H4 (cell line): ENCODE data around the genes CDKN3 and FBXO34.

GRCh38 chr14:54251886-54252848 is 144.6 kb upstream of the CDKN3 start:
- RAMPAGE, long total RNA: no peak

GRCh38 chr14:54311460-54311785 is 85.4 kb upstream of the CDKN3 start:
- RAMPAGE, long total RNA: no peak

- RAMPAGE, long total RNA: start-site peak on the plus strand at chr14:54396979-54397051, 928 reads
These were observed at the start of gene CDKN3 for GRCh38 chr14:54396306-54397328. Gene CDKN3 (plus strand): TSS chr14:54397007.

- RAMPAGE, long total RNA: no peak
These were observed 939 bp downstream of the CNIH1 start for GRCh38 chr14:54440066-54440804.

GRCh38 chr14:54752688-54753323 is 149.8 kb downstream of the GCH1 start:
- RAMPAGE, long total RNA: no peak

GRCh38 chr14:54790829-54791567 is 111.6 kb downstream of the GCH1 start:
- RAMPAGE, long total RNA: no peak

DNA sequence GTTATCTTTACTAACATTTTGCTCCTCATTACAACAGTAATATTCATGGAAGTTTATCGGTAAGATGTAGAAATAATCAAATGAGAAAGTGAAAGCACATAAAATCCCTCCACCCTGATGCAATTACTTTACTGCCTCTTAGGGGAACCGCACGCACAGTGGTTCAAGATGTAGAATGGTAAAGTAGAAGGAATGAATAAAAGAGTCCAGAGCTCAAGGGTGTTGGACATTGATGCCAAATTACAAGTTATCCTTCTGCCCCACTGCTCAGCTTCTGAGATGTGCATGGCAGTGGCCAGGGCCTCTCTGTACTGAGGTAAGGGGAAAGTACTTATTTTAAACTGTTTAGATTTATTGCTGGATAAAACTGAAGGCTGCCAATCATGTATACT is 20.6 kb downstream of the GCH1 start:
- RAMPAGE, long total RNA: no peak

DNA sequence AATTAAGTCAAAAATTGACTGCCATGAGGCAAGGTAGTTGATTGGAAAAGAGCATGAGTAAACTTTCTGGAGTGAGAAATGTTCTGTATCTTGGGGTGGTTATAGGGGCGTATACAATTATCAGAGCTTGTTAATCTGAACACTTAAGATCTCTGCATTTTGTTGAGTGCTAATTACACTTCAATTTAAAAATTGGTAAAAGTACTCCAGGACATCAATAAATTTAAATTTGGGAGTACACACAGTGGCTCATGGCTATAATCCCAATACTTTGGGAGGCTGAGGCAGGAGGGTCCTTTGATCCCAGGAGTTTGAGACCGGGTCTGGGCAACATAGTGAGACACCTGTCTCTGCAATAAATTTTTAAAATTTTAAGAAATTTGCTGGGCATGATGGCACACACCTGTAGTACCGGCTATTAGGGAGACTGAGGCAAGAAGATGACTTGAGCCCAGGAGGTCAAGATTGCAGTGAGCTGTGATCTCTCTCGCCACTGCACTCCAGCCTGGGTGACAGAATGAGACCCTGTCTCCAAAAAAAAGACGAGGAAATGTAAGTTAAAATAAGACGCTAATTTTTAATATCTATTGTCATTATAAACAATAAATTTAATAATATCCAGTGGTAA is 9.3 kb downstream of the MAPK1IP1L start:
- RAMPAGE, long total RNA: no peak

GRCh38 chr14:55121040-55121539 is 8.0 kb upstream of the LGALS3 start:
- RAMPAGE, long total RNA: no peak

GRCh38 chr14:55126749-55127725 is 2.0 kb upstream of the LGALS3 start:
- RAMPAGE, long total RNA: no peak

DNA sequence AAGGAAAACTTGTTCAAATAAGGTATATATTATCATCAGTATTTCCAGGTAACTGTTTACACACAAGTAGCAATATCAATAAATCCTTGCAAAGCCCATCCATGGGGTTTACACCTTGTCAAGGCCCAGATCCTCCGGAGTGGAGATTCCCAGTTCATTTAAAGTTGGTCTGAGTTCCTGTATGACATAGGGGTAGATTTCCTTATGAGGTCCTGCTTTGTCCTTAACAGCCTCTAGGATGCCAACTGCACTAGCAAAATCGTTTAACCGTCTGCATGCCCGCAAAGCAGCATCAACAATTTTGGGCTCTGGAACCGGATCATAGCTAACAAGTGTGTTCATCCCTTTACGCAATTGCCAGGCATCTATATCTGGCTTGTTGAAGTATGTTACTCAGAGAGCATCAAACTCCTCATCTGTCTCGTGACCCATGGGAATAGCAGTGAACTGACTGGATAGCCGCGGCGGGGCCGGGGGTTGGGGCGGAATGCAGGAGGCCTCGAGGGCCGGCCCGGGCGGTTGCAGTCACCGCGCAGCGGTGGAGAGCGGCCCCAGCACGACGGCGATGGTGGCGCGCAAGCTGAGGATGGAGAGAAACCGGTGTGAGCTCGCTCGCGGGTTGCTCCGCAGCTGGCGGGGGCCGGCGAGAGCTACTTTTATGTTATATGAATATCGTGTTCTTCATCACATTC is 30.6 kb upstream of the FBXO34 start:
- RAMPAGE, long total RNA: no peak

- RAMPAGE, long total RNA: start-site peak on the plus strand at chr14:55271407-55271465, 14 reads
These were observed at the start of gene FBXO34 for GRCh38 chr14:55270853-55271866. Gene FBXO34 (plus strand): TSS chr14:55271421.

- RAMPAGE, long total RNA: no peak
These were observed 13.8 kb downstream of the FBXO34 start for GRCh38 chr14:55285027-55285445.

DNA sequence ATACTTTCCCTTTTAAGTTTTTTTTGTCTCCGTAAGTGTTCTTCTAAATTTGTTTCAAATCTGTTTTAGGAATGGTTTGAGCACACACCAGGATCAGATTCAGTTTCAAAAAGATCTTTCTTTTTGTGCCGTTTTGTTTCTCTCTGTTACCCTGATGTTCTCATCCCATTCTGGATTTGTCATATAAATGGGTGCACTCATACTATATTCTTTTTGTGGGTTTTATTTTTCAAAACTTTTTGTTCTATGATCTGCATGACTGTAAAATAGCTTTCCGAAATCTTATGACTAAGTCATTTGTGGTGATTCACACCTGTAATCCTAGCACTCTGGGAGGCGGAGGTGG is 59.0 kb downstream of the FBXO34 start:
- RAMPAGE, long total RNA: no peak

DNA sequence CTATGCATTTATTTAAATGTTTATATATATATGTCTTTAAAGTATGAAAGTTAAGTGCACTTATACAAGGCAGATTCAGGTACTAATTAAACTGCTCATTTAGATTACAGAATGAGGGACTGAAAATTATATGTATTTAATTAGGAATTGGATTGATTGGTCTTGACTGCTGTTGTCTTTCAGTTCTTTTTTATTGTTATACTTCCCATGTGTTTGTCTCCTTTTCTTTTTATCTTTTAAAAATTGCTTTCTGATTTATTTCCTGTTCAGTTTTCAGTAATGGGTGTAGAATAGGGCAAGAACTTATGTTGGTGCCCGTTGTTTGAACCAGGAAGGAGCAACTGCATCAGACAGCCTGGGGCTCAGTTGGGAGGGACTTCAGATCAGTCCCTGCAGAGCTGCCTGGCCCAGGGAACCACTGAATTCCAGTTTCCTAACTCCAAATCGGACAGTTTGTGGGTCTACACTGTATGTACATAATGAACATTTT is 64.8 kb downstream of the FBXO34 start:
- RAMPAGE, long total RNA: no peak

- RAMPAGE, long total RNA: no peak
These were observed 1.0 kb upstream of the ATG14 start for GRCh38 chr14:55412524-55413222.

DNA sequence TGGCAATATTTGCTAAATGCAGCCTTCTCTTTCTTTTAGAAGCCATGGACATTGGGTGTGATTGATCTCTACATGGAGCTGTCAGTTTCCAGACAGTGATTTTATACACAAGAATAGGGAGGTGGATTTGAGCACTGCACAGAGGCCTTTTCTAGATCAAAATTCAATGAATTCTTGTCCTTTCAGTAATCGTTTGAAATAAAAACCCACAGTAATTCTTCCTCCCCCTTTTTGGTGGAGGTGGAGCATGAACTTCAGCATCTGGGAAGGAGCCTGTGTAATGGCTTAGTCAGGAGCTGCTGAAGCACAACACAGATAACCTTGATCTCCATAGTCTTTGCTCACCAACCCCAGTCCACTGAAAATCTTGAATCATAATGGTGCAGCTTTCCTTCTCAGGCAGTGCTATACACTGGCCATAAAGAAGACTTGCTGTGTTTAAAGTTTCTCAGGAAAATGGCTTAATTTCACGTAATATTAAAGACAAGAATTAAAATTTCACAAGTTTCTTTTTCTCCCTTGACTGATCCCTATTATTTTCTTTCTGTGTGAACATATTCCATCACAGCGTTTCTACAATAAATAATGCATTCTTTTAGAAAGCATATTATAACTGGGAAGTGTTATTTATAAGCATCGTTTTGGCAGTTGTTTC is 6.5 kb upstream of the TBPL2 start:
- RAMPAGE, long total RNA: no peak

DNA sequence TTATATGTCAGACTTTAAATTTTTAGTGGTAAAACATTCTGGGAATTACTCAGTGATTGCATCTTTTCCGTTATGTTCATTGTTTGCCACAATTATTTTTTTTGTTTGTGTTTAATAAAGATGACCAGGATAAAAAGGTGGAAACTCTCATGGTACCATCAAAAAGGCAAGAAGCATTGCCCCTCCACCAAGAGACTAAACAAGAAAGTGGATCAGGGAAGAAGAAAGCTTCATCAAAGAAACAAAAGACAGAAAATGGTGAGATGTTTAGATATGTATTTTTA is 36.3 kb downstream of the KTN1 start:
- RAMPAGE, long total RNA: no peak

- RAMPAGE, long total RNA: no peak
These were observed 106.4 kb downstream of the KTN1 start for GRCh38 chr14:55686146-55687096.

DNA sequence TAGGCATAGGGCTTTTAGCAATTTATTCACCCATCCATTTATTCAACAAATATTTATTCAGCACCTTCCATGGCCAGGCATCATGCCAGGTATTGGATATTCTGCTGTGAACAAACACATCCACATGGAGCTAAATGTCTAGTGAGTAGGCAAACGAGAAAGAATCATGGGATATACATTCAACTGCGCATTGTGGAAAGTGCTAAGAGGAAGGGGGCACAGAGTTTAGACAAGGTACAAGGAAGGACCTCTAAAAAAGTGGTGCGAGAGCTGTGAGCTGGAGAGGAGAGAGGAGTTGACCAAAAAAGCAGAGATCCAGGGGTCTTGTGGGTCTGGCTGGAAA is 63.7 kb downstream of the PELI2 start:
- RAMPAGE, long total RNA: no peak